ENCODE measurements around the gene FAM110C.

DNA sequence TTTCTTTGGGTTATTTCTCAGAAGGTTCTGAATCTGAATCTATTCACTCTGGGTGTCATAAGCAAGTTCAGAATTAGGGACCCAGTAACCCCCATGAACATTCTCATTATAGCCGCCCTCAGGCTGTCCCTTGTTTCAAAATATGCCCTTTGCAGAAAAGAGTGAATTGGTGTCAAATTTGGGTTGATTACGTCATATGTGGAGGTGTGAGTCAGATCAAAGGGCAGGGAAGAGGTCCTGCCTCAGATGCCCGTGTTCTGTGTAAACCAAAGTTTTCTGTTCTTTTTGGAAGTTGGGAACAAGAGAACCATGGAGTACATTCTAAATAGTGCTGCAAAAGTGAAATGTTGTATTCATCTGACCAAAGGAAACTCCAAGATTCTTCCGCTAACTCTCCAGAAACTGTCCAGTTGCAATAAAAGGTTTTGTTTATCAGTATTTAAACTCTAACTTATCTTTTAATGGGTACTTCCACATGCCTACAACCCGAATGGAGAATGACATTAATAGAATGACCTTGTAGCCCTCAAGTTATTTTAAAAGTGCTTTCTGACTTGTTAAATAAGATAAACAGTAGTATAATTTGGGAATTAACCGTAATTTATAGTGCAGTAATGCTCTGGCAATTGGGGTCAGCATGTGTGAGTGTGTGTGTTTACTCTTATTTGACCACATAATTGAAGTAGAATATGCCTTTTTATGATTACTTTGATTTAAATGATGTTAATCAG is 5.7 kb downstream of the FAM110C start:
- RRBS = no CpG with 5 or more reads among the region's 6 CpGs

GRCh38 chr2:46391-47420 is at the start of gene FAM110C:
TSS of gene FAM110C (minus strand) at chr2:46505.
- RRBS = 5% methylated on average over 40 of the region's 84 CpGs

DNA sequence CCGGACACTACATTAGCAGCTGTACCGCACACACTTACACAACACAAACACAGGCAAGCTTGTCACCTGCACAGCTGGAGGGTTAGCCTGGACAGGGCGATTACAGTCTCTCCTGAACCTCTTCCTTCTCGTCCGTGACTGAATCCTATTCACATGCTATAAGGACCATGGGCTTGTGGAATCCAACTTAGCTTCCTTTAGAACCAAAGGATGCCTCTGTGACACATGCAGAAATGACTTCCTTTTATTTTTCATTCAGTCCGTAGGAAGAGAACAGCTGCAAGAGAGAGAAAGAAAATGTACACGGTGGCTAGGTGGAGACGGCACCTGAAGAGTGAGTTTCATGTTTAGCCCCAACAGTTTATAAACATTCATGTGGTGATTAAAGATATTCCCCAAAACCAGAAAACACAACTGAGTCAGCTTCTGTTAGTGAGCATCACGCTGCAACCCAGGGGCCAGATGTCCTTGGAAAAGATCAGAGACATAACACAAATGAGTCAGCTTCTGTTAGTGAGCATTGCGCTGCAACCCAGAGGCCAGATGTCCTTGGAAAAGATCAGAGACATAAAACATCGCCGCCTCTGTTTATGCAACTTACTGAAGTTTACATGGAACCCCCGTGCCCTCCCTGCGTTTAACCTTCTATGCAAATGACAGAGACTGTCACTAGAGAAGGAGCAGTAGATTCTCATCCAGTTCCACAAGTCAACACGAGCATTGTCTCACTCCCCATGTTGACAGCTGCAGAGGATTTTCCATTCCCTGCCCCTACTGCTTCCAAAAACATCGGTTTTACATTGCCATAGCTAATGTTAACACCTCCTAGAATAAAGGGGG is 88.1 kb downstream of the SH3YL1 start:
- RRBS = no CpG with 5 or more reads among the region's 16 CpGs

DNA sequence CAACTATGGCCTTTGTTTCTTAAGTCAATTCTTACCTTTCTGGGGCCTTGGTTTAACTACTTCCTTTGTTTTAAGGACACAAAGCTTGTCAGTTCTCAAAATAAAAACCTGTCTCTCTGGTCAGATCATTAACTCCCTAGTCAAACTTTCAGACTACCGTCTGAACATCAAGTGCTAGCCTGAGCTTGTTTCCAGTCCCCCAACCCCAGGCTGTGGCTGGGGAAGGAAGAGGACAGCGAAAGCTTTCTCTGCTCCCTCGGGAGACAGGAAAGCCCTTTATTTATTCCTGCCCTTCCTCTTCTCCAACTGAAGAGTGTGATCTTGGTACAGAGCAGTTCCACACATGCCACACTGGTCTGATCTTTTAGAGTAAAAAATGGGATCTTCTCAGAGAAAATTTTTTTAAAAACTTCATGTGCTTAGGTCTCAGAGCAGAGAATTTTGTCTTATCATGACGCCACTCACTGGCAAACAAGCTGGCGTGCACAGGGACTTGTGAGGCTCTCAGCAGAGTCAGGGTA is 1.6 kb downstream of the SH3YL1 start:
- RRBS = no CpG with 5 or more reads among the region's 5 CpGs

GRCh38 chr2:280054-281067 is 7.5 kb downstream of the ALKAL2 start:
- RRBS = no CpG with 5 or more reads among the region's 9 CpGs

GRCh38 chr2:445190-445848 is 157.4 kb upstream of the ALKAL2 start:
- RRBS = no CpG with 5 or more reads among the region's 24 CpGs

GRCh38 chr2:674571-675609 is 2.3 kb downstream of the TMEM18 start:
- RRBS = no CpG with 5 or more reads among the region's 17 CpGs

DNA sequence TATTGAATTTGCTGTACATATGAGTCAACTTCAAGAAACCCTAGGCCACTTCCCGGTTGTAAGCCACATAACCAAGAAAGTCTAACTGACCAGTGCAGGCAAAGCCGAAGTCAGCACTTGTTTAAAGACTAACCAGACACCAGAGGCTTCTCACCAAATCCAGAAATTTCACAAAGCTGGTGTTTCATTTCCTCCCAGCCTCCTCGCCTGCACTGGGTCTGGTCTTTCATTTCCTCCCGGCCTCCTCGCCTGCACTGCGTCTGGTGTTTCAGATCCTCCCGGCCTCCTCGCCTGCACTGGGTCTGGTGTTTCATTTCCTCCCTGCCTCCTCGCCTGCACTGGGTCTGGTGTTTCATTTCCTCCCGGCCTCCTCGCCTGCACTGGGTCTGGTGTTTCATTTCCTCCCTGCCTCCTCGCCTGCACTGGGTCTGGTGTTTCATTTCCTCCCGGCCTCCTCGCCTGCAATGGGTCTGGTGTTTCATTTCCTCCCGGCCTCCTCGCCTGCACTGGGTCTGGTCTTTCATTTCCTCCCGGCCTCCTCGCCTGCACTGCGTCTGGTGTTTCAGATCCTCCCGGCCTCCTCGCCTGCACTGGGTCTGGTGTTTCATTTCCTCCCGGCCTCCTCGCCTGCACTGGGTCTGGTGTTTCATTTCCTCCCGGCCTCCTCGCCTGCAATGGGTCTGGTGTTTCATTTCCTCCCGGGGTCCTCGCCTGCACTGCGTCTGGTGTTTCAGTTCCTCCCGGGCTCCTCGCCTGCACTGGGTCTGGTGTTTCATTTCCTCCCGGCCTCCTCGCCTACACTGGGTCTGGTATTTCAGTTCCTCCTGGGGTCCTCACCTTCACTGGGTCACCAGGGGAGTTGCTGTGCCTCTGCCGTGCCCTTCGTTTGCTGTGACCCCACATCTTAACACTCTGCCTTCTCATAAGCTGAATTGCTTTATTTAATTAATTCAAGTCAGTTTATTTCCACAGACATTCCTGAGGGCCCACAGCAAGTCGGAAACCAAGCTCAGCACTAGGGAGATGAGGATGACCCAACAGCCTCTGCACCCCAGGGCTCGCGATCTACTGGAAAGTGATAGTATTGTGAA is 40.8 kb upstream of the SNTG2 start:
- RRBS = 85% methylated on average over 3 of the region's 37 CpGs

DNA sequence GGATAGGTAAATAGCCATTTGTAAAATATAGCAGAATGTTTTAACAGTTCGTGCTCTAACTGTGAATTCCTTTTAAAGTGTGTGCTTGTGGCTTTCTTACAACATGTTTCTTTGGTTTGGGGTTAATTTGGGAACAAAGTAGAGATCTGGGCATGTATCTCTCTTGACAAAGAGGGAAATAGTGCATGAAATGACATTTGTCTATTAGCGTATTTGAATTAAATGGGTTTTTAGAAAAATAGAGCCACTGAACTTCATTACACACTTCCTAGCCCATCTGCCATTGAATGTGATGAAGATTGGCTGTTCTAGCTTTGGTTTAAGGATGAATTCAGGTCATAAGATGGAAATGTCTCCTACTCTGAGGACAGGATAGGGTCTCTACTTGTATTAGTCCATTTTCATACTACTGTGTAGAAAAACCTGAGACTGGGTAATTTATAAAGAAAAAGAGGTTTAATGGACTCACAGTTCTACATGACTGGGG is 202.1 kb upstream of the TPO start:
- RRBS = no CpG with 5 or more reads among the region's 2 CpGs

- RRBS = no CpG with 5 or more reads among the region's 12 CpGs
Measured at GRCh38 chr2:1488014-1488565, 74.8 kb downstream of the TPO start.

- RRBS = no CpG with 5 or more reads among the region's 30 CpGs
Measured at GRCh38 chr2:1503354-1504165, 90.3 kb downstream of the TPO start.

GRCh38 chr2:1561319-1561639 is 148.0 kb downstream of the TPO start:
- RRBS = no CpG with 5 or more reads among the region's 12 CpGs

DNA sequence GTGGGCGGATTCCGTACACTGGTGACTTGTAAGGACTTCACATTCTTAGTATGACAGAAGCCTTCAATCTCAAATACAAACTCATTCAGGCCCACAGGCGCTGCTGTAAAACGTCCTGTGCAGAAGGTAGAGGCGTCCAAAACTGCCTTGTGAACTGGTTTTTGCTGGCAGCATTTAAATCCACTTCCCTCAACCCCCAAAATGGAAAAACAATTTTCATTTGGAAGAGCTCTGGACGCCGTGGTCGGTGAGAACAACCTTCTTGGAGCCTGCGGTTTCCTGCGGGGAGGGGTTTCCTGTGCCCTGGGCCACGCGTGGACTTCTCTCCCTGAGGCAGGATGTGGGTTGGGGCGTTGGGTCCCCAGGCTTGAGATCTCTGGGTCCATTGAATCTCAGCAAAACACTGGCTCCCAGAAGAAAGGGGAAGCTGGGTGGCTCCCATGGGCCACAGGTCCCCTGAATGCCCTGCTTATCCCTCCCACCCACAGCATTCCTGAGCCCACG is 151.1 kb downstream of the TPO start:
- RRBS = no CpG with 5 or more reads among the region's 14 CpGs

- RRBS = no CpG with 5 or more reads among the region's 42 CpGs
Measured at GRCh38 chr2:1679270-1680622, 64.6 kb downstream of the PXDN start.

DNA sequence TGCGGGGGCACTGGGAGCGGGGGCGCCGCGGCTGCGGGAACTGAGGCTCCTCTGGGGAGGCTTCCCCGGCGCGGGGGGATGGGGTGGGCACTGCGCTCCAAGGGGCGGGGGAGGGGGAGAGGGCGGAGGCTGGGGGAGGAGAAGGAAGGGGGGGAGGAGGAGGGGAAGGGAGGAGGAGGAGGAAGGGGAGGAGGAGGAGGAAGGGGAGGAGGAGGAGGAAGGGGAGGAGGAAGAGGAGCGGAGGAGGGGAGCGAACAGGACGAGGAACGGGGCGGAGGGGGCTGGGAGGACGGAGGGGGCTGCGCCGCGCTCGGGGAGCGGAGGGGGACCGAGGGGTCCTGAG is 845 bp downstream of the PXDN start:
- RRBS = 2% methylated on average over 6 of the region's 24 CpGs

- RRBS = no CpG with 5 or more reads among the region's 7 CpGs
Measured at GRCh38 chr2:2057080-2057421, 274.0 kb downstream of the MYT1L start.

DNA sequence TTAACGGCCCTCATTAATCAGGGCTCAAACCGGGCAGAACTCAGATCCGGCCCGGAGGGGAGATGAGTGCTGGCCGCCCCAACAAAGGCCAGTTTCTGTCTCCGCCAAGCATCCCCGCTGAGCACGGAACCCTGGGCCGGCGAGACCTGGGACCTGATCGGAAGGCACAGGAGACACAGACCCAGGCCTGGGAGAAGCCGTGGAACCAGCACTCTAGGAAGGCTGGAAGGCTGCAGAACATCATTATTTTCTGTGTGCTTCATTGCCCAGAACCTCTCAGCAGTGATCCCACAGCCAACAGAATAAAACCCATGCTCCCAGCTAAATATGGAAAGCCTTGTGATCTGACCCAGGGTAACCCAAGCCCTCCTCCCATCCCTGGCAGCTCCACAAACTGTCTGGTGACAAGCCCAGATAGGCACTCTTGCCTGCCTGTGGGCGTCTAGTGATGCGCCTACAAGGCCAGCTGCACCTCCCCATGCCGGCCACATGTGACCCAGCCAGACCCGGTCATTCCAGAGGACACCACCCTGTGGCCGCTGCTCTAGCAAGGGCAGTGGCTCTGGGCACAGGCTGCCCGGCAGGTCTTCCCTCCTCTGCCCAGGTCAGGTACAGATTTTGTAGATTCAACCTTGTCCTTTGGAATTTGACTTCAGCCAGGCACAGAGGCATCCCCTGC is 438.8 kb upstream of the MYT1L start:
- RRBS = 11% methylated on average over 10 of the region's 18 CpGs

DNA sequence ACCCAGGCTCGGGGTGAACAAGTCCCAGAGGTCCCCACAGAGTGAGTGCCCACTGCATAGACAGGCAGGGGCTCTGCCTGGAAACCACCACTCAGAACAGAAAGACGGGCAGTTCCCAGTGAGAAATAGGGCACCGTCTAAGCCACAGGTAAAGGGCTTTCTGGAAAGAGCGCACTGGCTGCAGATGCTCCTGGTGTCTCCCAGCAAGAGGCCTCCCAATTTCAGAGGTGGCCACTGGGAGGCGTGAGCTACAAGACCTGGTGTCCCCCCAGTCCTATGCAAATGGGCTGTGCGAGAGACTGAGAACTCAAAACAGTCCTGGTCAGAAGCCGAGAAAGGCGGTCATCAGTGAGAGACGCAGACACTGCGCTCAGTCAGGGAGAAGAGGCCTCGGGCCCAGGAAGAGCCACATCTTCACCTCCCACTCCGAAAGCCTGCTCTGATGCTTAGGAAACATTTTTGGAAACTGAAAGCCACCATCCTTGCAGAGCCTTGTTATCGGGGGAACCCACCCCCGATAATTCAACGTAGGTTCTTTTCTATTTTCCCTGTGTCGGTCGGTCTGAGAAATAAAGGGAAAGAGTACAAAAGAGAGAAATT is 179.5 kb downstream of the EIPR1 start:
- RRBS = no CpG with 5 or more reads among the region's 17 CpGs

GRCh38 chr2:3472293-3473265 is 46.8 kb downstream of the ADI1 start:
- RRBS = no CpG with 5 or more reads among the region's 24 CpGs

DNA sequence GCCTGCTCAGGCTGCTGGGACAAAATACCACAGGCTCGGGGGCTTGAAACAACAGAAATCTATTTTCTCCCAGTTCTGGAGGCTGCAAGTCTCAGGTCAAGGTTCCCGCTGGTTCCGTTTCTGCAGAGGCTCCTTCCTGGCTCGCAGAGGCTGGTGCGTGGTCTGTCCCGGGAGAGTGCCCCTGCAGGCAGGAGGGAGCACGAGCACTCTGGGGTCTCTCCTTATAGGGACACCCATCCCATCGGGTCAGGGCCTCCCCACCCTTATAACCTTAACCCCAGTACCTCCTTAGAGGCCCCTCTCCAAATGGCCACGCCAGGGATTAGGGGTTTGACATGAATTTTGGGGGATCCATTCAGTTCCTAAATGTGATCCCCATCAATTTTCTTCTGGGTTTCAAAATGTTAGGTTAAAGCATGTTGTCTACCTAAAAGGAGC is 17.4 kb upstream of the ADI1 start:
- RRBS = no CpG with 5 or more reads among the region's 9 CpGs